ENCODE measurements around a stretch of chr3.

DNA sequence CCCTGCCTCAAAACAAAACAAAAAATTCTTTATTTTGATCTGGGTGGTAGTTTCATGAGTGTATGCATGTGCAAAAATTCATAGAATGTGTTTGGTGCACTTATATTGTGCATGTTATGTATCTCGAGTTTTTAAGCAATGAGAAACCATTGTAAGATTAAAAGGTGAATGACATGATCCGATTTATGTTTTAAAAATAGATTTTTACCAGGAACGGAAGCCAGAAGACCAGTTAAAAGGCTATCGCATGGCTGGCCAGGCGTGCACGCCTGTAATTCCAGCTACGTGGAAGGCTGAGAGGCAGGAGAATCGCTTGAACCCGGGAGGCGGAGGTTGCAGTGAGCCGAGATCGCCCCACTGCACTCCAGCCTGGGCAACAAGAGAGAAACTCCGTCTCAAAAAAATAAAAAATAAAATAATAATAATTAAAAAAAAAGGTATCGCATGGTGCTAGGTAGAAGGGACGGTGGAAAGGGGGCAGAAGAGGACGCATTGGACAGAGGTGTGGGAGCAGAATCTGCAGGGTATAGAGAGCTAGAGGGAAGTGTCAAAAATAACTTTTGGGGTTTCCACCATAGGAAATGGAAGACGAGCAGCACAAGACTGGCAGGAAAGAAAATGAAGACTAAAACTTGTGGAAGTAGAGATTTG is 807 bp upstream of the MKRN2 start:
CAGE:
- cytosol, long polyA minus RNA = no peak
- cytosol, long polyA plus RNA = no peak
- long polyA plus RNA = no peak
- nucleus, long polyA minus RNA = no peak
- nucleus, long polyA plus RNA = no peak

GRCh38 chr3:12895122-12895797 is 53.9 kb upstream of the RPL32 start:
CAGE:
- cytosol, long polyA minus RNA = no peak
- cytosol, long polyA plus RNA = no peak
- long polyA plus RNA = no peak
- nucleus, long polyA minus RNA = no peak
- nucleus, long polyA plus RNA = no peak

GRCh38 chr3:12932100-12933079 is 91.0 kb upstream of the RPL32 start:
CAGE:
- cytosol, long polyA minus RNA = no peak
- cytosol, long polyA plus RNA = no peak
- long polyA plus RNA = no peak
- nucleus, long polyA minus RNA = no peak
- nucleus, long polyA plus RNA = no peak

CAGE:
- cytosol, long polyA minus RNA = no peak
- cytosol, long polyA plus RNA = no peak
- long polyA plus RNA = no peak
- nucleus, long polyA minus RNA = no peak
- nucleus, long polyA plus RNA = no peak
Observed at GRCh38 chr3:12970385-12971102, 102.7 kb downstream of the IQSEC1 start.

CAGE:
- cytosol, long polyA minus RNA = no peak
- cytosol, long polyA plus RNA = no peak
- long polyA plus RNA = no peak
- nucleus, long polyA minus RNA = no peak
- nucleus, long polyA plus RNA = no peak
Observed at GRCh38 chr3:12994599-12995508, 78.4 kb downstream of the IQSEC1 start.

CAGE:
- cytosol, long polyA minus RNA = no peak
- cytosol, long polyA plus RNA = no peak
- long polyA plus RNA = no peak
- nucleus, long polyA minus RNA = no peak
- nucleus, long polyA plus RNA = no peak
Observed at GRCh38 chr3:13007296-13007513, 66.0 kb downstream of the IQSEC1 start.

CAGE:
- cytosol, long polyA minus RNA = no peak
- cytosol, long polyA plus RNA = no peak
- long polyA plus RNA = no peak
- nucleus, long polyA minus RNA = no peak
- nucleus, long polyA plus RNA = no peak
Observed at GRCh38 chr3:13014082-13014679, 59.0 kb downstream of the IQSEC1 start.

CAGE:
- cytosol, long polyA minus RNA = no peak
- cytosol, long polyA plus RNA = no peak
- long polyA plus RNA = no peak
- nucleus, long polyA minus RNA = no peak
- nucleus, long polyA plus RNA = no peak
Observed at GRCh38 chr3:13069446-13070065, 3.7 kb downstream of the IQSEC1 start.

CAGE:
- cytosol, long polyA minus RNA = no peak
- cytosol, long polyA plus RNA = no peak
- long polyA plus RNA = no peak
- nucleus, long polyA minus RNA = no peak
- nucleus, long polyA plus RNA = no peak
Observed at GRCh38 chr3:13110604-13111639, 37.7 kb upstream of the IQSEC1 start.

DNA sequence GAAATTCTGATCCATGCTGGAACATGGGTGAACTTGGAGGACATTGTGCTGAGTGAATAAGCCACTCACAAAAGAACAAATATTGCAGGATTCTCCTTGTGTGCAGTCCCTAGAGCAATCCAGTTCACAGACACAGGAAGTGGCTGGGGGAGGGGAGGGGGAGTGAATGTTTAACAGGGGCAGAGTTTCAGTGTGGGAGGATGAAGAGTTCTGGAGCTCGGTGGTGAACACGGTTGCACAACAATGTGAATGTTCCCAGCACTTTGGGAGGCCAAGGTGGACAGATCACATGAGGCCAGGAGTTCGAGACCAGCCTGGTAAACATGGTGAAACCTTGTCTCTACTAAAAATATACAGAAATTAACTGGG is 157.4 kb downstream of the NUP210 start:
CAGE:
- cytosol, long polyA minus RNA = no peak
- cytosol, long polyA plus RNA = no peak
- long polyA plus RNA = no peak
- nucleus, long polyA minus RNA = no peak
- nucleus, long polyA plus RNA = no peak

GRCh38 chr3:13461450-13461804 is 18.7 kb upstream of the HDAC11 start:
CAGE:
- cytosol, long polyA minus RNA = no peak
- cytosol, long polyA plus RNA = no peak
- long polyA plus RNA = no peak
- nucleus, long polyA minus RNA = no peak
- nucleus, long polyA plus RNA = no peak

DNA sequence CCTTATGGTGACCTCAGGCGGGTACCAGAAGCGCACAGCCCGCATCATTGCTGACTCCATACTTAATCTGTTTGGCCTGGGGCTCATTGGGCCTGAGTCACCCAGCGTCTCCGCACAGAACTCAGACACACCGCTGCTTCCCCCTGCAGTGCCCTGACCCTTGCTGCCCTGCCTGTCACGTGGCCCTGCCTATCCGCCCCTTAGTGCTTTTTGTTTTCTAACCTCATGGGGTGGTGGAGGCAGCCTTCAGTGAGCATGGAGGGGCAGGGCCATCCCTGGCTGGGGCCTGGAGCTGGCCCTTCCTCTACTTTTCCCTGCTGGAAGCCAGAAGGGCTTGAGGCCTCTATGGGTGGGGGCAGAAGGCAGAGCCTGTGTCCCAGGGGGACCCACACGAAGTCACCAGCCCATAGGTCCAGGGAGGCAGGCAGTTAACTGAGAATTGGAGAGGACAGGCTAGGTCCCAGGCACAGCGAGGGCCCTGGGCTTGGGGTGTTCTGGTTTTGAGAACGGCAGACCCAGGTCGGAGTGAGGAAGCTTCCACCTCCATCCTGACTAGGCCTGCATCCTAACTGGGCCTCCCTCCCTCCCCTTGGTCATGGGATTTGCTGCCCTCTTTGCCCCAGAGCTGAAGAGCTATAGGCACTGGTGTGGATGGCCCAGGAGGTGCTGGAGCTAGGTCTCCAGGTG is 24.6 kb downstream of the HDAC11 start:
CAGE:
- cytosol, long polyA minus RNA = no peak
- cytosol, long polyA plus RNA = no peak
- long polyA plus RNA = no peak
- nucleus, long polyA minus RNA = no peak
- nucleus, long polyA plus RNA = no peak

CAGE:
- cytosol, long polyA minus RNA = no peak
- cytosol, long polyA plus RNA = no peak
- long polyA plus RNA = no peak
- nucleus, long polyA minus RNA = no peak
- nucleus, long polyA plus RNA = no peak
Observed at GRCh38 chr3:13532001-13532558, 16.8 kb upstream of the FBLN2 start.

DNA sequence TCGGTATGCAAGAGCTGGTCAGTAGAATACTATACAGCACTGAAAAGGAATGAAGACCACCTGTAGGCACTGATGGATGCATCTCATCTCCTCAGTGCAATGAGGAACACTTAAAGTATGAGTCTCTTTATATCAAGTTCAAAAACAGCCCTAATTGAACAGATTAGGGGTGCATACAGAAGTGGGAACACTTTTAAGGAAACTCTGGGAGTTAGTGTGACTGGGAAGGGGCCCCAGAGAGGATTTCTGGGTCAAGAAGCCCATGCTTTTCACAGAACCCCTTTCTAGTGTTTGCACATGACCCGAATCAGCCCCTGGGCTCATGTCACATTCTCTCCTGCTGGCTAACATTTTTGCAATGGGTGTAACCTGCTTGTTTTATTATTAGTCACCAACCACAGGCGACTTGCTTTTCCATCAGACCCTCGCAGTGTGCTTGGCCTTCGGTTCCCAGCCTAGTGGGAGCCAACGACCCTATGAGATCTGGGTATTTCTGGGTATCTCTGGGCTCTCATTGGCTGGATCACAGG is 11.2 kb upstream of the FBLN2 start:
CAGE:
- cytosol, long polyA minus RNA = no peak
- cytosol, long polyA plus RNA = no peak
- long polyA plus RNA = no peak
- nucleus, long polyA minus RNA = no peak
- nucleus, long polyA plus RNA = no peak

CAGE:
- cytosol, long polyA minus RNA = no peak
- cytosol, long polyA plus RNA = no peak
- long polyA plus RNA = no peak
- nucleus, long polyA minus RNA = no peak
- nucleus, long polyA plus RNA = no peak
Observed at GRCh38 chr3:13650198-13650532, 101.2 kb downstream of the FBLN2 start.

CAGE:
- cytosol, long polyA minus RNA = no peak
- cytosol, long polyA plus RNA = no peak
- long polyA plus RNA = no peak
- nucleus, long polyA minus RNA = no peak
- nucleus, long polyA plus RNA = no peak
Observed at GRCh38 chr3:13712325-13712634, 163.4 kb downstream of the FBLN2 start.

CAGE:
- cytosol, long polyA minus RNA = no peak
- cytosol, long polyA plus RNA = no peak
- long polyA plus RNA = no peak
- nucleus, long polyA minus RNA = no peak
- nucleus, long polyA plus RNA = no peak
Observed at GRCh38 chr3:13867130-13867596, 12.7 kb downstream of the WNT7A start.

CAGE:
- cytosol, long polyA minus RNA = no peak
- cytosol, long polyA plus RNA = no peak
- long polyA plus RNA = no peak
- nucleus, long polyA minus RNA = no peak
- nucleus, long polyA plus RNA = no peak
Observed at GRCh38 chr3:13877794-13878703, 1.8 kb downstream of the WNT7A start.

GRCh38 chr3:13890344-13891110 is 10.7 kb upstream of the WNT7A start:
CAGE:
- cytosol, long polyA minus RNA = no peak
- cytosol, long polyA plus RNA = no peak
- long polyA plus RNA = no peak
- nucleus, long polyA minus RNA = no peak
- nucleus, long polyA plus RNA = no peak

GRCh38 chr3:14143711-14144137 is 18.9 kb downstream of the TMEM43 start:
CAGE:
- cytosol, long polyA minus RNA = no peak
- cytosol, long polyA plus RNA = no peak
- long polyA plus RNA = no peak
- nucleus, long polyA minus RNA = no peak
- nucleus, long polyA plus RNA = no peak